ENCODE measurements around the gene IFT80.

DNA sequence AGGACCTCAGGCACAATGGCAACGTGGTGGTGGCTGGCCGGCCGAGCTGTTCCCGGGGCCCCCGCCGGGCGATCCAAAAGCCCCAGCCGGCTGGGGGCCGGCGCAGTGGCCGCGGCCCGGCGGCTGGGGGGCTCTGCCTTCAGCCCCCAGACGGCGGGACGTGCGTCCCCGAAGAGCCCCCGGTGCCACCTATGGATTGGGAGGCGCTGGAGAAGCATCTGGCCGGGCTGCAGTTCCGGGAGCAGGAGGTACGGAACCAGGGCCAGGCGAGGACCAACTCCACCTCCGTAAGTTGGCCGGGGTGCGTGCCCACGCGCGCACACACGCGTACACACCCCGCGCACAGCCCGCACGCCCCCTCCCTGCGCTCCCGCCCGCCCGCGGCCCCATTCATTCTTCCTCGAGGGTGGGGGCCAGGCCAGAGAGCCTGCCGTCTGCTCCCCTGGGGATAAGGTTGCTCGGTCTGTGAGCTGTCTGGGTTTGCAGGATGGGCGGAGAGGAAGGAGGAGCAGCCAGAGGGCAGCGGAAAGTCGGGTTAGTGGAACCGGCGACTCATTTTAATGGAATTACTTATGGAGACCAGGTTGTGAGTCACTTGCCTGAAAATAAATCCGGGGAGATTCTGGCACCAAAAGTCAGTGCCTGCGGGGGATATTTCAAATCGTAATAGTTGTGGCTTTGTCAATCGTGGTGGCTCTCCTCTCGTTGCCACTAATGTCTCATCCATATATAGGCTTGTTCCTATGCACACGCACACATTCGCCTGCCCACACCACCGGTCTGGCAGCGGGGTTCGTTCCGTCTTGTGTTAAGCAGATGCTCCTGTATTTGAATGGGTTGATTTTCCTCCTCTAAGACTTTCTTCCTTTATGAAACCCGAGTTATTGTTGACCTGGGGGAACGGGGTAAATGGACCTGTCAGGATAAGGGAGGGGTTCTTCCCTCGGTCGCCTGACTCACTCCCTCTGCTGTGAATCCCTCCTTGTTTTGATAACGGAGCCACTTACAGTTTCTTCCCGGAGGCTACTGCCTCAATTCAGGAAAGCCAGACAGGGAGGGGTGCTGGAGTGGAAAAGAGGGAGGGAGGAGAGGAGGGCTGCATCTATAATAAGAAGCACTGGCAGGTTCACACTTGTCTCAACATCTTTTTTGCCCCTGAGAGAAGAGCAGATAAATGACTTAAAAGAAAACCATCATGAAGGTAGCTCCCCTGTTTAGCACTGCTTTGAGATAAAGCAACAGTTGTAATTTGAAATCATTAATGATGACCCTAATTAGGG, 459.9 kb upstream of the C3orf80 start:
- PRO-cap, 2 experiments = no peak in any of the 2 experiments

GRCh38 chr3:159814145-159814585, 411.1 kb upstream of the C3orf80 start:
- PRO-cap, 2 experiments = no peak in any of the 2 experiments

GRCh38 chr3:159894248-159894788, 330.9 kb upstream of the C3orf80 start:
- PRO-cap, 2 experiments = no peak in any of the 2 experiments

- PRO-cap, 2 experiments = no peak in any of the 2 experiments
Measured at GRCh38 chr3:160107232-160107513, 118.0 kb upstream of the C3orf80 start.

GRCh38 chr3:160398938-160399395, at the start of gene IFT80:
Gene IFT80, minus strand, starts transcription at chr3:160399225.
- PRO-cap, 2 experiments = peak in 2 of 2 experiments; most common plus-strand start chr3:160399314 (in 1); most common minus-strand start chr3:160399195 (in 1)

GRCh38 chr3:160408124-160408962, 8.9 kb downstream of the SMC4 start:
- PRO-cap, 2 experiments = no peak in any of the 2 experiments

DNA sequence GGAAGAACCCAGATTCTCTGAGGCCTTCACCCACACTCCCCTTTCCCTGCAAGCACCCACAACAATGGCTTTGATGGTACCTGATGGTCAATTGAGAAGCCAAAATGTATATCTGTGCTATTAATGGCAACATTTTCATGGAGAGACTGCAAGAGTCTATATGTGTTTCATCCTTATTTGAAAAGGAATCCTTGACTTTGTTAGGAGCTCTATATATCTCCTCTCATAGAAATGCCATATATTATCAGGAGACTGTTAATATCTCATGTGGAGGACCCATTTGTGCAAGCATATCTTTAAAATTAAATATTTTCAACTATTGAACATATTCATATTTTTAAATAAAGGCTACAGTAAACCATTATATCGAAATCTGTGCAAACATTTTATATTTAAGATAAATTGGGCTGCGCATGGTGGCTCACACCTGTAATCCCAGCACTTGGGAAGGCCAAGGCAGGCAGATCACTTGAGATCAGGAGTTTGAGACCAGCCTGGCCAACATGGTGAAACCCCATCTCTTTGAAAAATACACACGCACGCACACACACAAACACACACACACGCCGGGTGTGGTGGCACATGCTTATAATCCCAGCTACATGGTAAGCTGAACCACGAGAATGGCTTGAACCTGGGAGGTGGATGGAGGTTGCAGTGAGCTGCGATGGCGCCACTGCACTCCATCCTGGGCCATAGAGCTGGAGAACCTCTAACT, 22.0 kb downstream of the TRIM59 start:
- PRO-cap, 2 experiments = no peak in any of the 2 experiments

- PRO-cap, 2 experiments = no peak in any of the 2 experiments
Measured at GRCh38 chr3:160428118-160429323, 21.1 kb downstream of the TRIM59 start.

DNA sequence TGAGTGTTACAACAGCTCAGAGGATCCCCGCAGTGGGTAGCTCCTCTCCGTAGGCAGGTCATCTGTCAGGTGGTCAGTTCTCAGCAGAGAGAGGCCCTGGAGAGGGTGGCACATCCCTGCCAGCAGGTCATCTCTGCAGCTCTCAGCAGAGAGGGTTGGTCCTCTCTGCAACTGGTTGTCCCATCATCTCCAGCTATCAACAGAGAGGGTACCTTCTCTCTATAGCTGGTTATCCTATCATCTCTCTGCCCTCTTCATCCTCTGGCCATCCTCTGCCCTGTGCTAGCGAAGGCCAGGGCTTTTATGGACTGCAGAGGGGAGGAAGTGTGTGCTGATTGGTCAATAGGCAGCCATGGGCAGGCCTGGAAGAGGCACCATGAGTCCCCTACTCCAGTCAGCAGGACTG, 10.3 kb upstream of the TRIM59 start:
- PRO-cap, 2 experiments = no peak in any of the 2 experiments

DNA sequence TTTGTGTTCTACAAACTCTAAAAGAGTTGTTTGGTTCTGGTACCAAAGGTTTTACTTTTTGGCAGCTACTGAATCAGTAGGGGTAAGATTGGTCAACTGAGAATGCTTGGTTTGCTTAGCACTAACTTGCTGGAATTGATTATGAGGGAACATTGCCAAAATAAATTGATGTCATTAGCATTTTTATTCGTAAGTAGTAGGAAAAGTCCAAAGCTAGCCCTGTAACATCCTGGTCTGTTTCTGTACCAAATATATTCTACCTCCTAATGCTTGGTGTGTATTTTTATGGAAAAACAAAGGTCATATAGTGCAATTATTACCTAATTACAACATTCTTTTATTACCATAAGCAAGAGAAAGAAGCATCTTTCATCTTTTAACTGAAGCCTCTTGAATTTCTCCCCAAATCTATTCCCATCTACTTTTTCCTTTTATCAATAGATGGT, 36.0 kb upstream of the KPNA4 start:
- PRO-cap, 2 experiments = no peak in any of the 2 experiments

GRCh38 chr3:160953946-160954160, 151.3 kb downstream of the B3GALNT1 start:
- PRO-cap, 2 experiments = no peak in any of the 2 experiments

DNA sequence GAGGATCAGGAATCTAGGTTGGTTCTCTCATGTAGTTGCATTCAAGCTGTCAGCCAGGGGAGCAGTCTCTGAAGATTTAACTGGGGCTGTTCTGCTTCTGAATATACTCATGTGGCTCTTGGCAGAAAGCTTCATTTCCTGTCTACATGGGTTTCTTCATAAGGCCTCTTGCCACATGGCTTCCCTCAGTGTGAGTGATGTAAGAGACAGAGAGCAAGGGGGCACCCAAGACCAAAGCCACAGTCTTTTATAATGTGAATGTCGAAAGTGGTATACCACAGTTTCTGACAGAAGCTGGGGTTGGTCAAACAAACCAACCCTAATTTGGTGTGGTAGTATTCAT, 123.9 kb downstream of the B3GALNT1 start:
- PRO-cap, 2 experiments = no peak in any of the 2 experiments

GRCh38 chr3:161101342-161102164, 3.6 kb downstream of the B3GALNT1 start:
- PRO-cap, 2 experiments = no peak in any of the 2 experiments

DNA sequence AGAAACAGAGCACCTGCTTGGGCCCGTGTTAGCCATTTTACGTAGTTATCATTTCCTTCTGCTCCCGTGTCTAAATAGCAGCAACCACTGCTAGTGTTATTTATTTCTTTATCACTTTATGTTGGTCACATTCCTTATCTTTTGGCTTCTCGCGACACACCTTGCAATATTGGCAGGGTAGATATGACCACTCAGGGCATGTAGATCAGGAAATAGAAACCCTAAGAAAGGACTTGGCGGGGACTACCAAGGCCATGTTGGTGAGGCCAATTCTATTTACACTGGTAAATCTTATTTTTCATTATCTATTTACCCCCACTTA, 1.8 kb upstream of the SPTSSB start:
- PRO-cap, 2 experiments = no peak in any of the 2 experiments

- PRO-cap, 2 experiments = no peak in any of the 2 experiments
Measured at GRCh38 chr3:161412031-161412556, 40.8 kb upstream of the SPTSSB start.

DNA sequence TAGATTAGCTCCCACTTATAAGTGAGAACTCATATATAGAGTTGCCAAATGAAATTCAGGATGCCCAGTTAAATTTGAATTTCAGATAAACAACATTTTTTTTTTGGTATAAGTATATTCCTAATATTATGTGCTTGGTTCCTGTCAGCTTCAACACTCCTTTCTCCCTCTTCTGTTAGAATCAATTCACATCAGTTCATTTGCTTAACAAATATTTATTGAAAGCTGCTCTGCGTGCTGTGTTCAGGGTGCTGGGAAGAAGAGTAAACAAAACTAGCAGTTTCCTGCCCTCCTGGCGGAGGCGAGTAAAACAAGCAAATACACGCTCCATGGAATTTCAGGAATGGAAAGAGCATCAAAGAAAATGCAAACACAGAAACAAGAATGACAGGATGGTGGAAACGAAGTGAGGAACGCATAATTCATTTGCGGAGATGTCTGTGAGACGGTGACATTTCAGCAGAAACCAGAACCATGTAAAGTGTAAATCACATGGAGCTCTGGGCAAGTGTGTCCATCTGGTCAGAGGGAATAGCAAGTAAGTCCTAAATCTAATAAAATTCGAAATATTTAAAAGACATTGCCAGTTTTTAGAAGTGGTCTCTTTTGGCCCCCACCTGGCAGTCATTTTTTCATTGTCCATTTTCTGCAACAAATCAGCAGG, 49.4 kb upstream of the SPTSSB start:
- PRO-cap, 2 experiments = no peak in any of the 2 experiments

DNA sequence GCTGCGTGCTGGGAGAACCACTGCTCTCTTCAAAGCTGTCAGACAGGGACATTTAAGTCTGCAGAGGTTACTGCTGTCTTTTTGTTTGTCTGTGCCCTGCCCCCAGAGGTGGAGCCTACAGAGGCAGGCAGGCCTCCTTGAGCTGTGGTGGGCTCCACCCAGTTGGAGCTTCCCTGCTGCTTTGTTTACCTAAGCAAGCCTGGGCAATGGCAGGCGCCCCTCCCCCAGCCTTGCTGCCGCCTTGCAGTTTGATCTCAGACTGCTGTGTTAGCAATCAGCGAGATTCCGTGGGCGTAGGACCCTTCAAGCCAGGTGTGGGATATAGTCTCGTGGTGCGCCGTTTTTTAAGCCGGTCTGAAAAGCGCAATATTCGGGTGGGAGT, 914.6 kb downstream of the OTOL1 start:
- PRO-cap, 2 experiments = no peak in any of the 2 experiments

- PRO-cap, 2 experiments = no peak in any of the 2 experiments
Measured at GRCh38 chr3:165078653-165079175, 418 bp upstream of the SI start.

DNA sequence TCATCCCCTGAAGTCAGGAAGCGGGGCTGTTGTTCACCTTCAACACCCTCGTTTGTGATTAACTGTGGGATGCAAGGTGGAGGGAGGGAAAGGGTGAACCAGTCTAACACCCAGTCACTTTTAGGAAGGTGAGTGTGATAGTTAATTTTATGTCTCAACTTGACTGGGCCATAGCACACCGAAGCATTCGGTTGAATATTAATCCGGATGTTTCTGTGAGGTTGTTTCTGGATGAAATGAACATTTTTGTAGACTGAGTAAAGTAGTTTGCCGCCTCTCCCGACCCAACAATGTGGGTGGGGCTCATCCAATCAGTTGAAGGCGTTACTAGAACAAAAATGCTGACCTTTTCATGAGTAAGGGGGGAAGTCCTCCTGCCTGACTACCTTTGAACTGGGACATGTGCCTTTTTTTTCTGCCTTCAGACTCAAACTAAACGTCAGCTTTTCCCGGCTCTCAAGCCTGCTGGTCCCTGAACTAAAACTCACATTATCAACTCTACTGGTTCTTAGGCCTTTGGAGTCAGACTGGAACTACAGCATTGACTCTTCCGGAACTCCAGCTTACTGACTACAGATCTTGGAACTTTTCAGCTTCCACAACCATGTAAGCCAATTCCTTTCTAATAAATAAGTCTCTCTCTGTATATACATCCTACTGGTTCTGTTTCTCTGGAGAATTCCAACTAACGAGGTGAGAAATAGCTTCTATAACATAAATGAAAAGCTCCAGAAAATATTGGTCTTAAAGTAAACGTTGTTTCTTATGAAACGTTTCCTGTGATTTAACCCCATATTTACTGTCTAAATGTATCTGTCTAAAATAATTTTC, 264.1 kb upstream of the SLITRK3 start:
- PRO-cap, 2 experiments = no peak in any of the 2 experiments

DNA sequence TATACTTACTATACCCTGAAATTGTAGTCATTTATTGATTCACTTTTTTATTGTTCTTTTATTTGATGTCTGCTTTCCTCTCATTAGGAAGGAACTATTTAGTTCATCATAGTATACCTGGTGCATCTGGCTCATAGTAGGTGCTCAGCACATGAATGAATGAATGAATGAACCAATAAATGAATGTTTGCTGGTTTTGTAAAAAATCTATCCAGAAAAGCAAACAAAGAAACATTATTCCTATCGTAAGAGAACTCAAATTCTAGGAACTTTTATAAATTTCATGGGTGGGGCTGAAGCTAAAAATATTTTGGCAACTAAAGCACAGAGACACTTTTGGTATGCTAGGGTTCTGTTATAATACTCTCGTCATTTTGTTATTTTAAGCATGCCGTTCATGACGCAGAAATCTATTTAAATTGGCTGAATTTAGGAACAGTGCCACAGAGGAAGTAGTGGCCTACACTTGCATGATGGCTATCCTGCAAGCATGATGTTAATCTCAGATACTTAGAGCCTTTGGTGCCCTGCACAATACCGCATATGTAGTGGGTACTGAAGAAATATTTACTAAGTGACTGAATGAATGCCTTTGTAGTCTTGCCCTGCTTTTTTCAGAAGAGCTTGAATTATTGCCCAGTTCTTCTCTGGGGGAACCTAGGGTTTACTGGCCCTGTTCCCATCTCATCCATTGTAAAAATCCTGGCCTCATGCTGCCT, 78.8 kb downstream of the SERPINI1 start:
- PRO-cap, 2 experiments = no peak in any of the 2 experiments

Measured in Colon Carcinoma Metastatic in the Brain (tissue), 2 donors.